Penis (tissue), 1 donor: ENCODE measurements around the genes SPINDOC and OTUB1.

GRCh38 chr11:62722587-62723169 is 4.6 kb downstream of the HNRNPUL2 start:
- PRO-cap = no peak

- PRO-cap = no peak
These were observed 2.4 kb upstream of the TMEM223 start for GRCh38 chr11:62794014-62794853.

GRCh38 chr11:62857511-62858029 is 18.2 kb upstream of the WDR74 start:
- PRO-cap = no peak

GRCh38 chr11:62923424-62924460 is 2.6 kb upstream of the CHRM1 start:
- PRO-cap = no peak

DNA sequence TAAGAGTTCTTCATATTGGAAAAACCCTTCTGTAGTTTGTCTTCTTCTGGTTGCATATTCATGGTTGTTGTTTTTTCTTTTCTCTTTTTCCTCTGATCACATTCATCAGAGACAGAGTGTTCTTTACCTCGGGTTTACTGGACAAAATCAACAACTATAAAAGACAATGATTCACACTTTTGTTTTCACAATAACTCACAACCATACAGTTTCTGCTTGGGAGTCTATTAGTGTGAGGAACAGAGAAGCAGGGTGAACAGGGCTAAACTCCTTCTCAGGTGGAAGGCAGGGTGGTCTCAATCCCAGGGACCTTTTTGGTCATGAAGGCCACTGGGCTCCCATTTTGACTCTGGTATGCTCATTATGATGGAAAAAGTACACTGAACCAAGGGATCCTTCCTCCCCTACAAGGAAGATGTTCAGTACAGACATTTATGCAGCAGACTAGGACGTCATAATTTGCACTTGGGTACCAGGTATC is 2.7 kb upstream of the SLC22A25 start:
- PRO-cap = no peak

- PRO-cap = no peak
These were observed 35.0 kb downstream of the SLC22A9 start for GRCh38 chr11:63404495-63404975.

GRCh38 chr11:63608429-63608916 is 5.8 kb downstream of the PLAAT3 start:
- PRO-cap = no peak

DNA sequence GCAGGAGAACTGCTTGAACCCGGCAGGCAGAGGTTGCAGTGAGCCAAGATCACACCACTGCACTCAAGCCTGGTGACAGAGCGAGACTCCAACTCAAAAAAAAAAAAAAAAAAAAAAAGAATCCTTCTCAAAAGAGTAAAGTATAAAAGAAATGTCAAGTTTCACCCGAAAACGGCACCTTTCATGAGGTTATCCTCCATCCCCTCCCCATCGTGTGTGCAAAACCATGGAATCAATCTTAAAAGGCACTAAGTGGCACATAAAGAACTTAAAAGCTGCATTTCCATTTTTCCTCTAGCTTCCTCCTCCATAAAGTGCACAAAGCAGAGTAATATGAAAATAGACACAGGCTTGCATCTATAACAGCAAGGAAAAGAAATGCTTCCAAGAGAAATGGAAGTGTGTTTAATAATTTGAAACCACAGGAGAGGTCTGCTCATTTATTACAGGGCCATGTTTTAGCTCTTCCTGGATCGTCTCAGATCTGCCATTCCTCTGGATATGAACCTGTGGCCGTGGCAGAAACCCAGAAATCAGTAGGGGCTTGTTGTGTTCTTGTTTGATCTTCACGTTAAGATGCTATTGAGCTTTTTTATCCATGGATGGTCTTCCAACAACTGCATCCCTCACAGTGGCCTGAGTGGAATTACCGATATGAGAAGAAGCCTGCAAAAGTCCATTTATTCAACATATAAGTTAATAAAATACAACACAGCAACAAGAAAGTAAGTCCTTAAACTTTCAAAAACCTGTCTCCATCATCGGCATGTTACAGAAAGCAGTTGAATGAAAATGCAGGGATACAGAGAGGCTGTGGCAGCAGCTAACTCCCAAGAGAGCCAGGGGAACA is 14.7 kb upstream of the PLAAT3 start:
- PRO-cap = no peak

DNA sequence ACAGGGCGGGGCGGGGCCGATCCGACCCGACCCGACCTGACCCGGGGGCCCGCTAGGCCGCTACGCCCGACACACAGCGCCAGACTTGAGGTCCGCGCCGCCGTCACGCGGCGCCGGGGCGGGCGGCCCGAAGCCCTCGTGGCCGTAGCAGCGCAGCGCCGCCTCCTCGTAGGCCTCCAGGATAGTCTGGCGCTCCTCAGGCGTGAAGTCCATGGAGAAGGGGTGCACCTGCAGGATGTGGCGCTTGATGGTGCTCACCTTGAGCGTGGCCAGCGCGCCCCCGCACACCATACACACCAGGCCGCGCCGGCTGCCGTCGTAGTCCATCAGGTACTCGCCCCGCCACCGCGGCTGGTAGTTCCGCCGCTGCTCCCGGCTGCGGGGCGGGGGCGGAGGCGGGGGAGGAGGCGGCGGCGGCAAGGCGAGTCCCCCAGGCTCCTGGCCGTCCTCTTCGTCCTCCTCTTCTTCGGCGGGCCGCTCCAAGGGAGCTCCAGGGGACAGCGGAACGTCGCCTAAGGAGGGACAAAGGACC is 5.2 kb downstream of the ZFTA start:
- PRO-cap = no peak

DNA sequence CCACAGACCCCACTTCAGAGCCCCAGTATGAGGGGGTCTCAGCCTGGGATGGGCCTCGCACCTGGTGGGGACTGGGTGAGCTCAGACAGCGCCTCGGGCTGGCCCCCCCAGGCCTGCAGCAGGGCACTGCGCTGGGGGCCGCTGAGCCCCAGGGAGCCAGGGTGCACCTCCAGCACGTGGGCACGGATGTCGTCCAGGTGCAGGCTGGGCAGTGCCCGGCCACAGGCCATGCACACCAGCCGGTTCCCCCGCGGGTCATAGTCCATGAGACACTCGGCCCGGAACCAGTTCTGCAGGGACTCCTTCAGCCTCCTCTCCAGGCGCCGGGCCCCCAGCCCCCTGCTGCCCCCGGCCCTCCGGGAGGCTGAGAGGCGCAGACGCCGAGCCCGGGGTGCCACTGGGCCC is 3.8 kb downstream of the ZFTA start:
- PRO-cap = no peak

- PRO-cap = no peak
These were observed 502 bp downstream of the ZFTA start for GRCh38 chr11:63767969-63768577.

DNA sequence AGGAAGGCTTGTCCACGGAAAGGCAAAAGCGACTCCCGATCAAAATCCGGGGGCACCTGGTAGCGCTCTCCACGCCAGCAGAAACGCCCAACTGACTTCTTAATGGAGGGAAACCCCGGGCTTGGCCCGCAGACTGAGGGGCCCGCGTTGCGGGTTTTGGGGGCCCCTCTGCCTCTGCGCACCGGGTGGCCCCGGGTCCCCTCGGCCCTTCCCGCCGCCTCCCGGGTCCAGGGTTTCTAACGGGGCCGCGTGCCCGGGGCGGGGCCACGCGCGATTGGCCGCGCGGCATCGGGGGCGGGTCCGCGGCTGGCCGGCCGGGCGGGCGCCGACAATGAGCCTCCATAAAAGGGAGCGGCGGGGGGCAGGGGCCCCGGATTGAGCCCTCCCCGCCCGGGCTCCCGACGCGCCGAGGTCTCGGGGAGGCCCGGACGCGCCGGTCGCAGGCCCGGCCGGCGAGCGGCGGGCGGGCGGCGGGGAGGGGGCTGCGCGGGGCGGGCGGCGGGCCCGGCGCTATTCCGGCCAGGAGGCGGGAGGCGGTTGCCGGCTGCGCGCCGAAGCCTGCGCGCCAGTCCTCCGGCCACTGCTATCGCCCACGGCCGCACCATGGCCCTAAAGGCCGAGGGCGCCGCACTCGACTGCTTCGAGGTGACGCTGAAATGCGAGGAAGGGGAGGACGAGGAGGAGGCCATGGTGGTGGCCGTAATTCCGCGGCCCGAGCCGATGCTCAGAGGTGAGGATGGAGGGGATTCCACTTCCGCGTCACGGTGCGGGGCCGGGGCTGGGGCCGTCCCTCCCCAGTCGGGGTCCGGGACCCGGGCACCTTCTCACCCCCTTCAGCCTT is at the start of gene SPINDOC:
SPINDOC (plus strand) TSS at position 373 of the 841 bp plus-strand sequence.
- PRO-cap = bidirectional peak, plus-strand start at position 409 of the sequence, minus-strand start at position 210 of the sequence; unidirectional peak, plus-strand start at position 568 of the sequence

DNA sequence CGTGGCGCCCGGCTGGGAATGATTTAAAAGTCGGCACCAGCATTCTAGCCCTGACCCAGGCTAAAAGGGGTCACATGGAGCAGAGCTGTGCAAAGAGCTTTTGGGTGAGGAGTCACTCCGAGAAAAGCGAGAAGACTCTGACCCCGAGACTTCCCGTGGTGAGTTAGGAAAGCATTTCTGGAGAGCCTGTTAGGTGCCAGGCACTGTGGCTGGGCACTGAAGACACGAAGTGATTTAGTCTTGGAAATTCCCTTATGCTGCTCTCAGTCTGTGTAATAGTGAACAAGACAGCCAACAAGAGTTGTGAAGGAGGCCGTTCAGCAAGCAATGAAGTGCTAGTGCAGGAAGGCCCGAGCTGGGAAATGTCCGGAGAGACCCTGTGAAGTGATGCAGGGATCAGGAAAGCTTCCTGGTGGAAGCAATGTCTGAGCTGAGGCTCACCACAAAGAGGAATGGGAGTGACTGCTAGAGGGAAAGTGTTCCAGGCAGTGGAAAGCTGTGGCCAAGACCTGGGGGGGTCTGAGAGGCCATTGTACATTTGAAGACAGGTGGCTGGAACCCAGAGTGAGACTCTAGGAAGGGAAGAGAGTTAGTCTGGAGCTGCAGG is 31.6 kb downstream of the MARK2 start:
- PRO-cap = no peak

DNA sequence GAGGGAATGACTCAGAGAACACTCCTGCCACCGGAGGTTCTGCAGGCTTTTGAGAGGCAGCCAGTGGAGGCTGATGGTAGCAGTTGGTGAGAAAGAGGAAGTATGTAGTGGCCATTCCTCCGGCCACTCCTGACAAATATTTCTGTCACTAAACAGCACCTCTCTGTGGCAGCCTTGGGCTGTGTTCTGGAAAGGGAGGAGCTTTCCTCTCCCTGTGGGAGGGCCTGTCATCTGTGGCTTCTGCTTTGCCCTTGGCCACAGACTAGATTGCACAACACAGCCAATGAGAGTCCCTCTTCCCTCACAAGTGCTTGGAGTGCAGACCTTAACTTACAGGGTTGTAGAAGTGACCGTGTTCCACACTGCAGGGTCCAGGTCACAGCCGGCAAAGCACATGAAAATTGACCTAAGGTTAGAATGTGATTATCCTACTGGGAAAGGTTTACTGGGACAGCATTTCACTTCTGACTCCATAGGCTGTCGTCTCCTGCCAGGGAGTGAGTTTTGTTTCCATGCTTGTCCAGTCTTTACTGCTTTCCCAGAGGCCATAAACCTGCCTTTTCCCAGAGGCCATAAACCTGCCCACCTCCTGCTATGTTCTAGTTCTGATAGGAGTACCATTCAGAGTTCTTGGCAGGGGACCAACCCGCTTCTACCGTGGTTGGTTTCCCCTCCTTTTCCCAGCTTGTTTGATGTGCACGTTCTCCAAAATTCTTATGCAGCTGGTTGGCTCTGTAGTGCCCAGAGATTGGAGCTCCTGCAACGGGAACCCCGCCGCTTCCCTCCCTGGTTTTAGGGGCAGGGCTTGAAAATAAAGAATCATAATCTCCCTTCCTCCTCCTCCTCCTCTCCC is 33.3 kb downstream of the MARK2 start:
- PRO-cap = no peak

GRCh38 chr11:63891598-63892819 is 25.0 kb downstream of the RCOR2 start:
- PRO-cap = no peak

GRCh38 chr11:63894939-63895504 is 21.9 kb downstream of the RCOR2 start:
- PRO-cap = no peak

- PRO-cap = no peak
These were observed 12.1 kb downstream of the RCOR2 start for GRCh38 chr11:63904538-63905492.

GRCh38 chr11:63946727-63947209 is 8.0 kb downstream of the NAA40 start:
- PRO-cap = no peak

DNA sequence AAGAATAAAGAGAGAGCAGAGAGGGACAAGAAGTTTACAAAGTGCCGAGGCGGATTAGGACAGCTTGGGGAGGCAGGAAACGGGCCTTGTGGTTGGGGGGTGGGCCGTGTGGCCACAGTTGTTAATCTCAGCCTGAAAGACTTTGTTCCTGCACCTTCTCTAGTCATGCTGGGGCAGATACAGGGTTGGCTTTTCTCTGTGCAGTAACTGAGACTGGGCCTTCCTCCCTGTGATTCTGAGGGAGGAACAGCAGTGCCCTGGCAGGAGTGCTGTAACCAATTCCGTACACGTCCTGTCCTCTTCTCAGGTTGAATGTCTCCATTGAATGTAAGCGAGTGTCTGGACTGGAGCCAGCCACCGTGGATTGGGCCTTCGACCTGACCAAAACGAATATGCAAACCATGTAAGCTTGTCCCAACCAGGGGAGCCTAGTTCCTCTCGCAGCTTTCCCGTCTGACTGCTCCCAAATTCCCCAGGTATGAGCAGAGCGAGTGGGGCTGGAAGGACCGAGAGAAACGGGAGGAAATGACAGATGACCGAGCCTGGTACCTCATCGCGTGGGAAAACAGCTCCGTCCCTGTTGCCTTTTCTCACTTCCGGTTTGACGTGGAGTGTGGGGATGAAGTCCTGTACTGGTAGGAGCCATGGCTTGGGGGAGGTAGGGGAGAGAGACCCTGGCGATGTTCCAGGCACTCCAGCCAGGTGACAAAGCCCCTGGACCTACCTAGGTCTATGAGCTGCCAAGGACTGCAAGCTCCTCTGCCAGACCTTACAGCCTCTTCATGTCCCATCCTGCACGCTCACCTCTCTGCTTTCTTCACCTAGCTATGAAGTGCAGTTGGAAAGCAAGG is 13.4 kb downstream of the NAA40 start:
- PRO-cap = no peak

DNA sequence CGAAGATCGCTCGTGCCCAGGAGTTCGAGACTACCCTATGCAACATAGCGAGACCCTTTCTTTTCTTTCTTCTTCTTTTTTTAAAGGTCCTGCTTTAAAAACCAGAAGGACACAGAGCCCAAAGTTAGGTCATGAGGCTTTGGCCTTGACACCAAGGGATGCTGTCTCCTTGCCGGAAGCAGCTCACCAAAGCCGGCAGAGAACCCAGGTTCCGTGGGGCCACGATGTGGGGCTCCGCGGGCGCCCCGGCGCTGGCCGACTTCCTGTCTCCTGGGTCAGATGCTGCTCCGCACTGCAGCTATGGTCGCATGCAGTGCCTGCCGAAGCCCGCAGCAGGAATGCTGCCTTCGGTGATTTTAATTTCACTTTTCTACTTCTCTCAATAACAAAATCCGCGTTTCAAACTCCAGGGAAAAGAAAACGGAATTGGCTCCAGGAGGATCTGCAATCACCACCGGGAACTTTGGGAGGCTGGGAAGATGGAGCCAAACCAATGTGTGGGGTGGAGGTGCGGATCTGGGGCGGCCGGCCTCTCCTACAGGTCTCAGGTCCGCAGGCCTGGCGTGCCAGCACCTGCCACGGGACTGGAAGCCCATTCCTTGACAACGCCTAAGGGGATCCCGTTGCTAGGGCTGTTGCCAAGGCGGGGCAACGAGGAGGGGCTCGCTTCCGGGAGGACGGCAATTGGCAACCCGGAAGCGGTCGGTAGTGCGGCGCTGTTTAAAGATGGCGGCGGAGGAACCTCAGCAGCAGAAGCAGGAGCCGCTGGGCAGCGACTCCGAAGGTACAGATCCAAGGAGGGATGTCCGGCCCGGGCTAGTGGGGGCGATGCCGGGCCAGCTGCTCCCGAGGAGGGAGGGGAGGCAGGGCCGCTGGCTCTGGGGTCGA is at the start of gene OTUB1:
OTUB1 (plus strand) TSS at position 708 of the 888 bp plus-strand sequence.
- PRO-cap = bidirectional peak, plus-strand start at position 723 of the sequence, minus-strand start at position 586 of the sequence